Aorta (tissue), 1 donor: ENCODE data around the genes PLSCR5, CPA3 and TM4SF1.

DNA sequence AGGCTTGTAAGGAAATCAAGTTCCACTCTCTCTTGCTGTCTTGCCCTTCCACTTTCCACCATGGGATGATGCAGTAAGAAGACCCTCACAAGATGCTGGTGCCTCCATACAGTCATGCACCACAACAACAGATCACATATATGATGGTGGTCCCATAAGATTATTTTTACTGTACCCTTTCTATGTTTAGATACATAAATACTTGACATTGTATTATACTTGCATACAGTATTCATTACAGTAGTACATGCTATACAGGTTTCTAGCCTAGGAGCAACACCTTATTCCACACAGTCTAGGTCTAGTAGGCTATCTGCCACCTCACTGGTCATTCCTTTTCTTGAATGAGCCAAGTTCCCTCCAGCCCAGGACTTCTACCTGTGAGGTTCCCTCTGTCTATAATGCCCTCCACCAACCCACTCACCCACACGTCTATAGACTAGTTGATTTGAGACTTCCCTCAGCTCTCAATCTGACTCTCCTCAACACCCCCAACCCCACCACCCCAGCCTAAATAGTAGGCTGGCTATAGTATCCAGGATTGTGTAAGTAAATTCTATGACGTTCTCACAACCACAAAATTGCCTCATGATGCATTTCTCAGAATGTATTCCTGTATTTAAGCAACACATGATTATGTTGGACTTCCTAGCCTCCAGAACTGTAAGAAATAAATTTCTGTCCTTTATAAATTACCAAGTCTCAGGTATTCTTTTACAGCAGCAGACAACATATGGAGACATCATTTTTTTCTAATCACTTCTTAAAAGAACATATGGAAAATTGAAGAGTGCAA is 2.3 kb downstream of the PLSCR1 start:
- PRO-cap: no peak

GRCh38 chr3:146605132-146605467 is at the start of gene PLSCR5:
Gene PLSCR5 (minus strand): TSS chr3:146605346.
- PRO-cap: no peak

GRCh38 chr3:147187795-147188147 is 218.6 kb downstream of the ZIC4 start:
- PRO-cap: no peak

GRCh38 chr3:147245105-147245519 is 161.2 kb downstream of the ZIC4 start:
- PRO-cap: no peak

DNA sequence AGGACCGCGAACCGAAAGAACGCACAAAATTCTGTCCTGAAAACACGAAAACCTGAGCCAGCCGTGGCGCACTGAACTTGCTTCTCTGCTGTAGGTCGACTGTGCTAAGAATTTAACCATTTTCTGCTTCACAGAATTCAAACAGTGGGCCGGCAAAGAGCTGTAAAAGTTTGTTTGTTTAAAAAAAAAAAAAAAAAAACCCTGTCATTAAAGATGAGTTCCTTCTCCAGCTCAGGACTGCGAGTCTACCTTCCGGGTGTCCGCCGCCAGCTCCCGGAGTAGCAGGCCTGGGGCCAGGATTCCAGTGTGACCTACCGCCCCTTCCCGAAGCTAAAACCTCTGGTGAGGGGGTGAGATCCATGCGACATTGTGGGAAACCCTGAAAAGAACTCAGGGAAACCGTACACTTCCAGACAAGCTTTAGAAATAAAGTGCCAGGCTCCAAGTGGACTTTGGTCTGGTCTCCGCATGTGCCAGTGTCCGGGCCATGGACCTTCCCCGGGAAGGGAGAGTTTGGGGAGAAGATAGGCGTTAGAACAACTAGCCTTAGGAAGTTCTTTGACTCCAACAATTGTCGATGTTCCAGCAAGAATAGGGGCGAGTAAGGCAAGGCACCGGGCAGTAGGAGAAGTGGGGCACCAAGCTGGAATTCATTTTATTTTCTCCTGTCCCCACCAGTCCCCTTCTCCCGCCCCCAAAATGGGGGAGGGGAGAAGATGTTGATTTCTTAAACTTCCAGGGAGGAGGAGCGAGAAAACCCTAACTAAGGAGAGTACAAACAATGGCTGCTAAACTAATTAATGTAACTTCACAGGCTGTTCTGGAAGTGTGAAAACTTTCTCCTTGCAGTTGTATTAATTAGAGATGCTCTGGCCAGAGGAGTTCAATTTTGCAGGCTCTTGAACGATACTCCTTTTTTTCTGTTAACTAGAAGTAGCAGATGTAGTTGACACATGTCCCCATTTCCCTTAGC is 11.8 kb downstream of the ZIC4 start:
- PRO-cap: no peak

DNA sequence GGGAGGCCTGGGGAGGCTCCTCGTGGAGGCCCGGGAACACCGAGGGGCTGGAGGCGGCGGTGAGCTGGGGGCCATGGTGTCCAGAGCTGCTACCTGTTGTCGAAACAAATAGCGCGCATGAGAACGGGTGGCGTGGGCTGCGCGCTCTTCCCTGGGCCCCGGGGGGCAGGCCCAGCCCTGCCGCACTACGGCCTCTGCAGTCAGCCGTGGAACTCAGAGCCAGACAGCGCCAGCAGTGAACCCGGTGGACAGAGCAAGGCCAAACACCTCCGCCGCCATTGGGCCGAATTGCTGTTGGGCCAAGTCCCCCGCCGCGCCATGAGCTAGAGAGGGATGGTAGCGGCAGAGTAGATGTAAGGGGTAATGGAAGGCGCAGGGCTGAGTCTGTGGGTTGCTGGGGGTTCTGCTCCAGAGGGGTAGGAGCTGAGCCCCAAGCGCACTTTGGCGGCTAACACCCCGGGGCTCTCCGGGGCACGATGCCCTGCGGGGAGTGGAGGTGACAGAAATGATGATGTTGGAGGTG is 9.9 kb downstream of the ZIC4 start:
- PRO-cap: no peak

- PRO-cap: no peak
These were observed 883 bp upstream of the ZIC4 start for GRCh38 chr3:147407159-147407692.

DNA sequence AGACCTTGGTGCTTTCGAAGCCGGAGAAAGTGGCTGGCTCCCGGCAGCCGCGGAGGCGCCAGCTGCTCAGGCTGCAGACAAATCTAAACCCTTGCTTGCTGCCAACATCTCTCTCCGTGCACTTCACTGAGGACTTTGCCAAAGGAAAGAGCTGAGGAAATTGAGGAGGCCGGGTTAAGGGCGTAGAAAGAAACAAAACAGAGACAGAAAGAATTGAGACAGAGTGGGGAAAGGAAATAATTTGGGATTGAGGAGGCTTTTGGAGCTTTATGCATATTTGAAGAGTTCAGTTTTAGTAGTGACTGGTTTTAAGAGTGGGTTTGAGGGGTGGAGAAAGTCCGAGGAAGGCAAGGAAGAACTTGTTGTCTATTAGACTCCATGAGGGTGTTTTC is 2.2 kb downstream of the ZIC1 start:
- PRO-cap: no peak

DNA sequence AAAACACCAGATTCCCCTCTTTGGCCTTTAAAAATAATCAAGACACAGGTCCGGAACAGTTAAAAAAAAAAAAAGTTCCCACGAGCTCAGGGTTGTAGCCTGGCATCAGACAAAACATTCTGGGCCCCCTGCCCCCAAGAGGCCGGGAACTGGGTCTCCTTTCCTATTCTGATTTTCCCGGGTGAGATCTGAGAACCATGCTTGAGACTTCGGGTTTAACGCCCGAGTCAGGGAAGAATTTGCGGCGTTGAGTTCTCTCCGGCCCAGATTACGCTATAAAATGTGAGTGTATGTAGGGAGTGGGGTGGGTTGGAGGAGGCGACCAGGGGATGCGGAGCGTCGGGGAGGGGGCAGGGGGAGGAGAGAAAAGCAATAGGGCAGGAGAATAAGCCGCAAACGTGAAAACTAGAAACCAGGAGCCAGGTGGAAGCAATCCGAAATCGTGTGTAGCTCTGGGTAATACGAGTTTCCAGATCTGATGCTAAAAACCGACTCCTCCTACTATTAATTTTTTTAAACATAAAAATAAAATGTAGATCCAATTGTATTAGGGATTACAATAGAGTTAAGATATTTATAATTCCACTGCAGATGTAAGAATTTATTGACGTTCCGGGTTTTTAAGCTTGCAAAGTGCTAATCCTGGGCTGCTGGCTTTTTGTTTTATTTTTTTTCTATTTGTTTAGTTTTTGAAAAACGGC is 2.8 kb downstream of the ZIC1 start:
- PRO-cap: no peak

GRCh38 chr3:147732894-147733205 is 323.7 kb downstream of the ZIC1 start:
- PRO-cap: no peak

DNA sequence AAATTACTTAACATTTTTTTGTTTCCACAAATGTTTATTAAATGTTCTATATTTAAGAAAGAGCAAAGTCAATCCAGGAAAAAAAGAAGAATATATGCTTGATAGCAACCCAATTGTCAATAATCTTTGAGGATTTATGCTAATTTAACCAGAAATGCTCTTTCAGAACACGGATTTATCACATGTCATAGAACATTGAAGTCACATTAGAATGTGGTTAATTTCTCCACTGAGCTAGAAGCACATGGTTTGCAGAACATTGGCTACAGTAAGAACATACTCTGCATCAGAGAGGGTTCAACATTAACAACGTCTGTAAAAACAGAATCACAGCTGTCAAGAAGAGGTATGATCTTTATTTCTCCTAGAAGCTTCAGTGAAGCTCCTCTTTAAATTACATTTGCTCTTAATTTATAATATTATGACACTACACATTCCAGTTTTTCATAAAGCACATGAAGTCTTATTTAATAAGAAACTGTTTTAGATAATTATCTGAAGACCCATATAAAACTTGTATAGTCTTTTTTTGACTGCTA is 619.7 kb upstream of the AGTR1 start:
- PRO-cap: no peak

GRCh38 chr3:148101640-148101959 is 596.1 kb upstream of the AGTR1 start:
- PRO-cap: no peak

- PRO-cap: no peak
These were observed 726 bp downstream of the AGTR1 start for GRCh38 chr3:148698403-148698855.

DNA sequence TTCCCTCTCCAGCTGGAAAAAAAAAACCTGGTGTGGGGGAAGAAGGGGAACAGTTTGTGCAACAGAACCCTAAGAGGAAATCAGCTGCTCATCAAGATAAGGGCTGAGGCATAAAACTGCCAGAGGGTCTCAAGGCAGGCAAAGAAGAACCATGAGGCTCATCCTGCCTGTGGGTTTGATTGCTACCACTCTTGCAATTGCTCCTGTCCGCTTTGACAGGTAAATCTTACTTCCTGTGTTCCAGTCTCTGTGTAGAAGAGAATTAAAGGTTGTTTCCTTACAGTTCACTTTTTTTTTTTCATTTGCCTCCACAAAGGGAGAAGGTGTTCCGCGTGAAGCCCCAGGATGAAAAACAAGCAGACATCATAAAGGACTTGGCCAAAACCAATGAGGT is at the start of gene CPA3:
TSS of gene CPA3 (plus strand) at position 140 of the 394 bp plus-strand sequence.
- PRO-cap: no peak

DNA sequence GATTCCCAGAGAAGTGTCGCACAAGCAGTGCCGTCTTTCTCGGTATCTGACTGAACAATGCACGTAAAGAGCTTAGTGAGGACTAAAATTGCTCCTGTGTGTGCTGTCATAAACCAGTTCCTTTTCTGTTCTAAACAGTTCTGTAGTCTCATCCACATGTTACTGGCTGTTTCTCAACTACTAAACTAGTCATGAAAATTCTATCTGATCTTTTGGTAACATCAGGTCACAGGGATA is 25.5 kb downstream of the GYG1 start:
- PRO-cap: no peak

DNA sequence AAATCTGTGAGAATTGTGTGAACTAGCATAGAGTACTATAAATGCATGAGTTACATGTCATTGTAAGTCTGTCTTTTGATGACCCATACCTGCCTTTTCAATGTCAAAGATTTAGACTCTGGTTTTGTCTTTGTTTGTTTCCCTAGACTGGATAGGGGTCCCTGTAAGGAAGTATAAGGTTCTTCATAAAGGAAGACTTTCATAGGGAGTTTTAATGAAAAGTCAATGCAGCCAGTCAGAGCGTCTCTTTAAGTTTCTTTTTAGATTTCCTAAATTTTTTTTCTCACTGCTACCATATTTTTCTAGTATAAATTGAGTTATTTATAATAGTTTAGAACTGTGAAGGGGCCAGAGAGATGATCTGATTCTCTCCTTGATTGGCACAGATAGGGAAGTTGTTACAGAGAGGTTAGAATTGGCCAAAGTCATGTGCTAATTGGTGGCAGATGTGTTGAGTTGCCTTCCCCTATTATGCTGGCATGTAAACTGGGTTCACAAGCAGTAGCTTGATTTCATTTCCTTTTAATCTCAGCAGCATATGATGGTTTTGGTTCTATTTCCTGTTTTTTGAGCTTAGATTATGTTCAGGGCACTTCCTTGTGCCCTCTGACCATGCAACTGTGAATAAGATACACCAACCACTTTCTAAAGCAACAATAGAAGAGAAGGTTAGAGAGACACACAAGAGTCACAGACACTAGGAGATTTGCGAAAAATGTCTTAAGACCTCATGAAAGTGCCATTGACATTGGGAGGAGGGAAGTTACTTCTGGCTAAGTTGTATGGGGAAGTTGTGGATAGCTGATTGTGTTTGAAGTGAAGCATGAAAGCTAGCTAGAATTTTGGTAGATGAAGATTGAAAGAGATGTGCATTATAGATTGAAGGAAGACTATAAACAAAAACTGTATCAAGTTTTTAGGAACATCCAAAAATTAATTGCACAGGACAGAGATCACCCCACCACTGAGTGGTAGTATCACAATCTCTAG is 16.5 kb downstream of the HPS3 start:
- PRO-cap: no peak

- PRO-cap: no peak
These were observed 1.3 kb upstream of the CP start for GRCh38 chr3:149222940-149223383.

DNA sequence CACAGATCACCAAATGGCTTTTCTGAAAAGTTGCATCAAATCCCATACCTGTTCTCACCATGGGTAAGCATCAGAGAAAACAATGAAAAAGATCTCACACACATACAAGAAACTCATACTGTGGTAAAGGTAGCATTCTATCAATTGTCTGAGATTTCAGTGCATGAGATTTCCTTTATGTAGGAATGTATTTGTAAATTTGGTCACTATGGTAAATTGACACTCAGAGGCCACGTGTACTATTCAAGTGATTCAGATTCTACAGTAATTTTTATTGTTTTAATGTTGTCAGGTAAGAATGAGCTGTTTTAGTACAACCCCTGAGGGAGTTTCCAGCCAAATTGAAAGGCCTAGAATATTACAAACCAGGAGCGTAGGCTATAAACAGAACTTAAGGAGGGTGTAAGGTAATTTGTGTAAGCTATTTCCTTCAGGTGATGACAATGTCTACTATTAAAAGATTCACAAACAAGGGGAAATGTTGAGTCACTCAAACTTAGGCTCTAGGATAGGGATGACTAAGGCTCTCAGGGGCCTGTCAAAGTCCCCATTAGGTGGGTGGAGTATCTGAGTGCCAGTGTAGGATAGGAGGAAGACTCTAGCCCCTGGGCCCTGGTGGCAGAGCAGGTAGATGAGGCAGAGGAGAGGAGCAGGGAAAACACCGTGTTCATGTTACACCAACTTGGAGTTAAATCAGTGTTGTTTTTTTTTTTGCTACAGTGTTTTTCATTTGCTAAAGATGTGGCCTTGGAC is 10.5 kb downstream of the TM4SF1 start:
- PRO-cap: no peak

- PRO-cap: bidirectional peak, plus-strand start at chr3:149377939, minus-strand start at chr3:149377729
These were observed at the start of gene TM4SF1 for GRCh38 chr3:149377340-149378456. Gene TM4SF1 (minus strand): TSS chr3:149377649.

DNA sequence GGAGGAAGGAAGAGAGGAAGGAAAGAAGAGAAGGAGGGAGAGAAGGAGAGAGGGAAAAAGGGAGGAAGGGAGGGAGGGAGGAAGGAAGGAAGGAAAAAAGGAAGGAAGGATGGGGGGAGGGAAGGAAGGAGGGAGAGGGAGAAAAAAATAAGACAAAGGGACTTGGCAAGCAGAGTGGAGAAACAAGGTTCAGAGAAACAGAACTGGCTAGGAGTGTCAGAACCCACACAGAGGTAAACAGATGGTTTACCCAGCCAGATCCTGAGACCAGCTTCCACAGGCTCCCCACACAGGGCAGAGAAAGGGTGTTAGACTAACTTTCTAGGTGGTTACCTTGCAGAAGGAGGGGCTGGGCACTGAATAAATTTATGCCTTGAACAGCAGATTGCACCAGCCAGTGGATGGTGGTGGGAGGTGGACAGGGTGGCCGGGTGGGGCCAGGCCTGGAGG is 1.0 kb upstream of the TM4SF1 start:
- PRO-cap: no peak